Lower leg skin (tissue), 2 donors: ENCODE measurements around the gene SIPA1.

DNA sequence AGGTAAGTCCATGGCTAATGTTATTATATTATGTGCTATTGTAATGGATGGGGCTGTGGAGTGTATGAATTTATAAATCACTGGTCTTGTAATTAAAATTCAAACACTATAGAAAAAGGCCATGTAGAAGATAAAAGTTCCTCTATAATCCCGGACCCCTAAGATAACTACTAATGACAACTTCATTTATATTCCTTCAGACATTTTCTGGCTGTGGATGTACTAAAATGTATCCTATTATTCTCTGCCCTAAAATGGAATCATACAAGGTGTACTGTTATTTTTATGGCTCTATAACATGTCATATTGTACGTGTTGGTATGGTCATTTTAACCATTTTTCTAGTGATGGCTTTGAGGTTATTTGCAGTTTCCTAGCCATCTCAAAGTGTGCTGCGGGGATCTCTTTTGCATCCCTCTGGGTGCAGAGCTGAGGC lies 48.7 kb downstream of the FRMD8 start:
- PRO-cap = no peak
- RAMPAGE, long total RNA, 2 experiments = no peak in any of the 2 experiments

DNA sequence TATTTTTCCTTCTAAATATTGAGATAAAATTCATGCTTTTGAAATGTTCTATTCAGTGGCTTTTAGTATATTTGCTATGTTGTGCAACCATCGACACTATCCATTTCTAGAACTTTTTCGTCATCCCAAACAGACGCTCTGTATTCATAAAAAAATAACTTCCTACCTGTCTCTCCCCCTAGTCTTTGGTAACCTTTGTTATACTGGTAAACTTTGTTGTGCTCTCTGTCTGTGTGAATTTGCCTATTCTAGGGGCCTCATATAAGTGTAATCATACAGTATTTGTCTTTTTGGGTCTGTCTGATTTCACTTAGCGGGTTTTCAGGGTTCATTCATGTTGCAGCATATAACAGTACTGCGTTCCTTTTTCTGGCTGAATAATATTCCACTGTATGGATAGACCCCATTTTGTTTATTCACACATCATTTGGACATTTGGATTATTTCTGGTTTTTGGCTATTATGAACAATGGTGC lies 52.0 kb downstream of the FRMD8 start:
- PRO-cap = no peak
- RAMPAGE, long total RNA, 2 experiments = no peak in any of the 2 experiments

DNA sequence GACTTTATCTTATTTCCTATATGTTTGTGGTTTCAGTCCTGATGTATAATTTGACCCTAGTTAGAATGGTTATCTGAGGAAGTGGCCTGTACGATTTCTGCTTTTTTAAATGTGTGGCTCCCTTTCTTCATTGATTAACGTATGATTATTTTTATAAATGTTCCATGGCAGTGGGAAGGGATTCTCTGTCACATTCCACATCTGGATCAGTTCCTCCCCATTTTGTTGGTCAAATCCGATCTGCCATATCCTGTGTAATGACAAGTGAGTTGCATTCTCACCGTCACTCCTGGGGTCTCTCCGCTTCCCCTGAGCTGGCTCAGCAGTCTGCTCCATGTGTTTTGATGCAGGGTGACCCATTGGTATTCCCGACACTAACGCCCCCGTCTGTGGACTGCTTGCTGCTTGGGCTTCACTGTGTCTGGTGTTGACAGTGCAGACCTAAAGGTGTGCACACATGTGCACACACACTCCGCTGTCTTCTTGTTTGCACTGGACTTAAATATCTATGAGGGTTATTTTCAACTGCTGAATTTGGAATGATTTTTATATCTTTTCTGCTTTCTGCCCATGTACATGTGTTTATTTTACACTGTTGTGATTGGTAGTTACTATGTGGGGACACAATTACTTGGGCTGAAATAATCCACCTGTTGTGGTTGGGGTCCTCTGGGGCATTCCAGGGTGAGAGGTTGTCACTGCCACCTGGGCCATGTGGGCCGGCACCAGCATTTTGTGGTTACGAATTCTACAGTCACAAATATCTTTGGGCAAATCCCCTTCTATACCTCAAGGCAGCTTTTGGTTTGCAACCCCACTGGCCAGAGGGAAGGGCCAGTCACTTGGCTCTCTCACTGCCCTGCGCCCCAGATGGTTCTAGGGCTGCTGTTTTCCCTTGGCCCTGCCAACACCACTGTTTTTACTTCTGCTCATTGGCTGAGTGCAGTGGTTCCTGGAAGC lies 56.7 kb downstream of the FRMD8 start:
- PRO-cap = no peak
- RAMPAGE, long total RNA, 2 experiments = no peak in any of the 2 experiments

DNA sequence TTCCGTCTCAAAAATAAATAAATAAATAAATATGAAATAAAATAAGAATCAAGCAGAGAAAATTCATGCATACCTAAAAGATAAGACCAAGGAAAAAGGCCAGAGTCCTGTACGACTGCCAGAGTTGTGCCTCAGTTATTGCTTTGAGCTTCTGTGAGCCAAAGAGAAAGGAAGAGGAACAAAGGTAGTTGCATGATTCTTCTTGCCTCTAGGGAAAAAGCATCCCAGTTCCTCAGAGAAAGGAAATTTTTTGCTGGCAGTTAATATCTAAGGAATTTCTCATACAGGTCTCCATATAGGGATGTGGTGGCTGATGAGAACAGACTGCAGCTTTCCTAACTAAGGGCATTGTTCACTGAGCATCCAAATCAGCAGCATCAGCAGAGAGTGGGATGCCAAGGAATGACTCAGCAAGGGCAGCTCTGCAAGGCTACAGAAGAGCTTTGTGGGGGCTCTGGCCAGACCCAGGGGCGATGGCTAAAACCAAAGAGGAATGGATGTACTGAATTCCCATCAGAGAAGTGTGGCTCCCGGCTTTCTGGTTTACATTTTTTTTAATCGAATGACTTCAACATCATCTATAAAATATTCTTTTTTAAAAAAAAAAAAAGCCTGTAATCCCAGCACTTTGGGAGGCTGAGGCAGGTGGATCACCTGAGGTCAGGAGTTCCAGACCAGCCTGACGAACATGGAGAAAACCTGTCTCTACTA lies 43.3 kb upstream of the SCYL1 start:
- PRO-cap = no peak
- RAMPAGE, long total RNA, 2 experiments = no peak in any of the 2 experiments

DNA sequence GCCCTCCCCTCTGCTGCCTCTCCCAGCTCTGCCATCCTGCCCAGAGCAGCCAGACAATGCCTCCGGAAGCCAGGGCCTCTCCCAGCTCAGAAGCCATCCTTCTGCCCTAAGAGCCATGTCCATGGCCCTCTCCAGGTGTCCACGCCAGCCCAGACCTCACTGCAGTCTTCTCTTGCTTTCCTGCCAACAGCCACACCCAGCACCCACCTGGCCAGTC lies 34.5 kb upstream of the SCYL1 start:
- PRO-cap = no peak
- RAMPAGE, long total RNA, 2 experiments = no peak in any of the 2 experiments

- PRO-cap = no peak
- RAMPAGE, long total RNA, 2 experiments = no peak in any of the 2 experiments
These were observed 769 bp upstream of the LTBP3 start for GRCh38 chr11:65558823-65559433.

- PRO-cap = no peak
- RAMPAGE, long total RNA, 2 experiments = no peak in any of the 2 experiments
These were observed 698 bp downstream of the PCNX3 start for GRCh38 chr11:65615905-65617043.

DNA sequence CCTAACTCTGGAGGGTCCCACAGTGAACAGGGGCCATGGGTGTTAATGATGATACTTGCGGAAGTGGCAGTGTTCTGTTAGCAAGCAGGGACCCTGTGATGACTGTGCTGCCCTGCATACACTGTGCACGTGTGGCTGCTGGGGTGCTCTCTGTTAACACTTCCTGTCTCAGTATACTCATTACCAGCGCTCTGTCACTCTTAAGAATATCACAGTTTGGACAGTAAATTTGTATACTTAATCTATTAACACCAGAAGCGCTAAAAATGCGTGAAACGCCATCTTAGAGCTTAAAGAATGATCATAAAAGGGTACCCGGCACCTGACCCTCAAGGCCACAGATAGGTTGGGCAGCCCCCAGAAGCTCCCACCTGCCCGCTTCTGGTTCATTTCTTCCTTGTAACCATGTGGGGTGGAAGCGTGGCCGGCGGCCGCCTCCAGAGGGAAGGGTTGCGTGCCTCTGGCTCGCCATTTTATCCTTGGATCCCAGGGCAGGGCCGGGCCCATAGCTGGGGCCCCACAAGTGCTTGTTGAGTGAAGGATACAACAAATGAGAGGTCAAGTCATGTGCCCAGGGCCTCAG lies 5.7 kb downstream of the PCNX3 start:
- PRO-cap = no peak
- RAMPAGE, long total RNA, 2 experiments = no peak in any of the 2 experiments

GRCh38 chr11:65637714-65638277 lies at the start of gene SIPA1:
SIPA1 (plus strand) TSS chr11:65638101.
- PRO-cap = bidirectional peak, plus-strand start at chr11:65638101, minus-strand start at chr11:65638010
- RAMPAGE, long total RNA, 2 experiments = no peak in any of the 2 experiments

DNA sequence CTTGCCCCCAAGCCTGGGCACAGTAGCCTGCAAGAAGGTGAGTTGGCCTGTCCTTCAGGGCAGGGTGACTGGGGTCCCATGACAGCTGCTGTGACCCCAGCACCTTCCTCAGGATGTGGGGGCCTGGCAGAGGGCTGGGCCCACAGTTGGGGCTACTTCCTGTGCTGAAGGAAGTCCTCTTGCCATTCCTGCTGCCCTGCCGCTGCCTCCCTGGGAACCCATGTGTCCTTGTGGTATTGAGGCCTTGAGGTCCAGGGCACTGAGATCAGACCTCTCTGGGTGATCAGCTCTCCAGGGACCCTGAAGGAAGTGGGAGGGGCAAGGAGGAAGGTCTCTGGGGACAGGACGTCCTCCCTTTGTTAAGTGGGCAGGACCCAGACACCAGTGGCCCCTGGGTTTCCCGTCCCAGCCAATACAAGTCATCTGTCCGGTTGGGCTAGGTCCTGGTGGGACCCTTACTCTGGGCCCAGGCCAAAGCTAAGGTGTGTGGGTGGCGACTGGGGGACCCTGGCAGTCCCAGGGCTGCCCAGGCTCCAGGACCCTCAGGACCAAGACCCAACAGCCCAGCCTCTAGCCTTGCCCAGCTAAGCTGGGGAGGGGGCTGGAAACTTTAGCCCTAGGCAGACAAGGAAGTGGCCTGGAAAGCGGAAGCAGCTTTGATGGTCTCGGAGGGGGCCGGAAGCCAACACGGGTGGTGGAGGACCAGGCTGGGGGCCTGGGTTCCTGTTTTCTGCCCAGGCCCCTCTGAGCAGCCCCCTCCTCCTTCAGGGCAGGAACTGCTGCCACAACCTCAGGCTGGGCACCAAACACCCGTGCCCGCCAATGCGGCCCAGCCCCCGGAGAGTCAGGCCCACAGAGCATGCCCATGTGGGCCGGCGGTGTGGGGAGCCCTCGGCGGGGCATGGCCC lies 2.4 kb downstream of the SIPA1 start:
- PRO-cap = no peak
- RAMPAGE, long total RNA, 2 experiments = no peak in any of the 2 experiments

- PRO-cap = no peak
- RAMPAGE, long total RNA, 2 experiments = no peak in any of the 2 experiments
These were observed 8.8 kb downstream of the RELA start for GRCh38 chr11:65653863-65654340.

DNA sequence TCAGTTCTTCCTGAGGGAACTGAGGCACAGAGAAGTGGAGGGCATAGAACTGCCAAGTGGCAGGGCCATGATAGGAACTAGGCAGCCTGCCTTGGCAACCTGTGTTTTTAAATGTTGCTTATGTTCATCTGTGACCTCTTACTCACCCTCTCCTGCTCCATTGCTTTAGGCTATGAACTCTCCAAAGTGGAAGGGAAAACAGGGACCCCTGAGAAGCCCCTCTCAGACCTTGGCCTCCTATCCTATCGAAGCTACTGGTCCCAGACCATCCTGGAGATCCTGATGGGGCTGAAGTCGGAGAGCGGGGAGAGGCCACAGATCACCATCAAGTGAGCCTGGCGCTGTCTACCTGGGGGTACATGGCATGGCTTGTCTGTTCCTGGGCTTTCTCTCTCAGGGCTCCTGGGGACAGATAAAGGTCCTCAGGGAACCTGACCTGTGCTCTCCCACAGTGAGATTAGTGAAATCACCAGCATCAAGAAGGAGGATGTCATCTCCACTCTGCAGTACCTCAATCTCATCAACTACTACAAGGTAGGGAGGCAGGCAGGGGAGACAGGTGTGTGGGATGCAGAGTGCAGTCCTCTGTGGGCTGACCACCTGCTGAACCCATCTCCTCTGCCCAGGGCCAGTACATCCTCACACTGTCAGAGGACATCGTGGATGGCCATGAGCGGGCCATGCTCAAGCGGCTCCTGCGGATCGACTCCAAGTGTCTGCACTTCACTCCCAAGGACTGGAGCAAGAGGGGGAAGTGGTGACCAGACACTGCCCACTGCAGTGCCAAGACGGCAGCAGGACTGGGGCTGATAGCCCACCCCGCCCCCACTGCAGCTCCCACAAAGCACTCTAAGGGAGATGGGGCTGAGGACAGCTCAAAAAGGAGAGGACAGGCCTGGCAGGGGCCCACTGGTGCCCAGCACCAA lies 1.9 kb downstream of the RNASEH2C start:
- PRO-cap = no peak
- RAMPAGE, long total RNA, 2 experiments = no peak in any of the 2 experiments

DNA sequence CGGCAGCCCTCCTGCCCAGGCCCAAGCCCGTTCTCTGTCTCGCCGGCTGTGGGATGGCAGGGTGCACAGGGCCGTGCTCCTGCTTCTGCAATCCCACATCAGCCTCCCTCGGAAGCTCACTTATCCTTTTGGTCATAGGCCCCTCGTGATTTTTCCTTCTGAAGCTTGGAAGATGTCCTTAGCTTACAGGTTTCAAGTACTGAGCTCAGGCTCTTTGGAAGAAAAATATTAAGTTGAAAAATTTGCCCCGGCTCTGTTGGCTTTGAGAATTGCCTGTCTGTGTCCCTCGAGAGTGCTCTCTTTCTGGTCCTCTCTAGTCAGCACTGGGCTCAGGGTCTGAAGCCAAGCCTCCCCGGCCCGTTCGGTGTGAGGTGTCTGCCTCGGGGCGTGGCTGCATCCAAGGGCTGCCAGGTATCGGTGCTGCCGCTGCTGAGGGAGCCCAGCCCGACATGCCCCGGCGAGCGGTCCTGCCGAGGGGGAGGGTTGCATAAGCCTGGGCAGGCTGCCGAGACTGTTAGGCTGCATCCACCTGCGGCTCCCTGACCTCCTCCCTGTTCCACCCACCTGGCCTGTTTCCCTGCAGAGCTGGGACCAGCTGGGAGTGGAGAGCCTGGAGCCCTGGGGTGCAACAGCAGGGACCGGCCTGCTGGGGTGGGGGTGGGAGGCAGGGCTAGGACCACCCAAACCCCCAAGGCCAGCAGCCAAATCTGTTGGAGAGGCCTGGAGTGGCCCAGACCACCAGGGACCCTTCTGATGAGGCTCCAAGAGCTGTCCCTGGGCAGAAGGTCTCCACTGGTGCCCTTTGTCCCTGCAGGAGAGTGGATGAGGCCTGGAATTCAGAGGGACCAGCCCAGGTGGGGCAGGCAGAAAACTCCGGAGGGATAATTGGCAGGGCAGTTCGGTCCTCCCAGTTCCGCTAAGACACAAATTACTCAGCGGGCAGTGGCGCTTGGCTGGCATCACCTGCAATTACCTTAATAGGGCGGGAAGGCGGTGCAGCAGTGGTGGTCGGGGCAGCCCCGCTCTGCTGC lies 6.3 kb downstream of the OVOL1 start:
- PRO-cap = no peak
- RAMPAGE, long total RNA, 2 experiments = no peak in any of the 2 experiments

- PRO-cap = unidirectional peak, minus-strand start at chr11:65818091; unidirectional peak, minus-strand start at chr11:65818235
- RAMPAGE, long total RNA, 2 experiments = no peak in any of the 2 experiments
These were observed 15.8 kb upstream of the SNX32 start for GRCh38 chr11:65817778-65818583.

DNA sequence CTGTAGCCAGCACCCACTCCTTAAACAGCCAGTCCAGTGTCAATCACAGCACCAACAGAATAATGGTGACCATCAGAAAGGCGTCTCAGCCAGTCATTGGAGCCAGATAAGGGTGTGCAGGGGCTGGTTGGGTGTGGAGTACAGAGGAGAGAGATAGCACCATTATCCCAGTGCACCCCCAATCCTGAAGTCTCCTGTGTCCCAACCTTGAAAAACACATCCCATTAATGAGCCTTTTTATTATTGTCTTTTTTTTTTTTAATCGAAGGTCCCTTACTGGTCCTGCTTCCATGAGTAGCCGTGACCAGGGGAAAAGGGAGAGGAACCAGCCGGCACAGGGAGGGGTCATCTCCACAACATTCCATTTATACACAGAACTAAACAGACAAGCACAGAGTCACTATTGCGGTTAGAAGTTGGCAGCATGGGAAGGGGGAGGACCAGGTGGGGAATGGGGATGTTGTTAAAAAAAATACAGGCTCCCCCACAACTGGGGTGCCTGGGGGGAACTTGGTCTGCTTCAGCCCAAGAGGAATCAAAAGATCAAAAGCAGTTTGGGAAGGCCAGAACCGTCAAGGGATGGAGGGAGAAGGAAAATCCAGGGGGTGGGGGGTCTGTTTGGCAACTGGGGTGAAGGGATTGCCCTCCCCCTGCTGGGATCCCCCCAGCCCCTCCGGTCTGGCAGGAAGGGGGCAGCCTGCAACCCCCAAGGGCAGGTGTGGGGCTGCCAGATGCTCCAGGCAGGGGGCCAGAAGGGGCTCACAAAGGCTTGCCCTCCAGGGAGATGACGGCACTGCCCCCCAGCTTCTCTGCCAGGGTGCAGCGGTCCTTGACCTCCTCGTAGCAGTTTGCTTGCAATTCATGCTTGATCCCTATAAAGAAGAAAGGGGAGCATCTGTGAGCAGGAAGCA lies 3.1 kb downstream of the CFL1 start:
- PRO-cap = no peak
- RAMPAGE, long total RNA, 2 experiments = no peak in any of the 2 experiments

GRCh38 chr11:65858886-65859891 lies 1.0 kb upstream of the MUS81 start:
- PRO-cap = bidirectional peak, plus-strand start at chr11:65859699, minus-strand start at chr11:65859455
- RAMPAGE, long total RNA, 2 experiments = no peak in any of the 2 experiments

DNA sequence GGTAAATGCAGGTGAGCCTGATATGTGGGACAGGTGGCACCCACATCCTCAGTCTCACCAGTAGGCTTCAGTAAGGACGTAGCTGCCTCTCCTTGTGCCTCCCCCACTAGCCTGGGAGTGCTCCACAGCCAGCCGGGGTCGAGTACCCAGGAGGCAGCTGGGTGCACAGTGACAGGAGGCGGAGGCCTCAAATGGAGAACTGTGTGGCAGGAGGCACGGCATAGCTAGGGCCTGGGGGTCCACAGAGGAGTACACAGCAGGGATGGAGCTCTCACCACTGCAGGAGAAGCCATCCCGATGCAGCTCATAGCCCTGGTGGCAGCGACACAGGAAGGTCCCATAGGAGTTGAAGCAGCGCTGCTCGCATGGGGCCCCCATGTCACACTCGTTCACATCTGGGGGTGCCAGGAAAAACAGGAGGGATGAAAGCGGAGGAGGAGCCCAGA lies 3.0 kb downstream of the EFEMP2 start:
- PRO-cap = no peak
- RAMPAGE, long total RNA, 2 experiments = no peak in any of the 2 experiments

DNA sequence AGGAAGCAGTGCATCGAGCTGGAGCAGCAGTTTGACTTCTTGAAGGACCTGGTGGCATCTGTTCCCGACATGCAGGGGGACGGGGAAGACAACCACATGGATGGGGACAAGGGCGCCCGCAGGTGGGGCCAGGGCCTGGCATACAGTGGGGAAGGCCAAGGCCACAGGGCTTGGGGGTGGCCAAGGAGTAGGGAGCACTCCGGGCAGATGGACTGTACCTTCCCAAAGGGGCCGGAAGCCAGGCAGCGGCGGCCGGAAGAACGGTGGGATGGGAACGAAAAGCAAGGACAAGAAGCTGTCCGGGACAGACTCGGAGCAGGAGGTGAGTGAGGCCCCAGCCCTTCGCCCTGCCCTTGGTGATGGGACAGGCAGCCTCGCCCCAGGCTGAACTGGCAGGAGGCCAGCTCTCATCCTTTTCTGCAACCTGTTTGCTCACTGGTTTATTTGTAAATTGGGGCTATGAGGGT lies 1.1 kb downstream of the DRAP1 start:
- PRO-cap = no peak
- RAMPAGE, long total RNA, 2 experiments = no peak in any of the 2 experiments

DNA sequence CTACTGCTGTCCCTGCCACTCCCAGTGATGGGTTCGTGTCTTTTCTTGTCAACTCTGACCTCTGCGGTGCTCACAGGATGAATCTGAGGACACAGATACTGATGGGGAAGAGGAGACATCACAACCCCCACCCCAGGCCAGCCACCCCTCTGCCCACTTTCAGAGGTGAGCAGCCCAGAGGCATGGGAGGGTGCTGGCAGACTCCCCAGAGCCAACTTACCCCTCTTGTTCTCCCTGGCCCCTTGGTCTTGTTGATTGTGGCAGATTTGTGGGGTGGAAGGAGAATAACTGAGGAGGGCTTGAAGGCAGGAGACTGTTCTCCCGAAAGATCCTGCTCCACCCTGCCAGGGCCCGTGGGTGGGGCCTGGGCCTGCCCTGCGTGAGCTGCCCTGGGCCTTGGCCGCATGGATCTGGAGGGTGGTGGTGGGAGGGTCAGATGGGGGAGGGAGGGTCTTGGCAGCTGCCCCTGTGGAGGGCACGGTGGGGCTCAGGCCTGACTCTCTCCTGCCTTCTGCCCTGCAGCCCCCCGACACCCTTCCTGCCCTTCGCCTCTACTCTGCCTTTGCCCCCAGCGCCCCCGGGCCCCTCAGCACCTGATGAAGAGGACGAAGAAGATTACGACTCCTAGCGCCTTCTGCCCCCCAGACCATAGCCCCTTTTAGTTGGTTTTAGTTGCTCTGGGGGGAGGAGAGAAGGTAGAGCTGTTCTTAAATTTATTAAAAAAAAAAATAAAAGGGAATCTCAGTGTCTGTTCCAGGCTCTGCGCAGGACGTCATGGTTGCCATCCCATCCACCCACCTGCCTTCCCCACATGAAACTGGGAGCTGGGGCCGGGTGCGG lies 1.8 kb downstream of the DRAP1 start:
- PRO-cap = no peak
- RAMPAGE, long total RNA, 2 experiments = no peak in any of the 2 experiments

GRCh38 chr11:66052578-66053089 lies 470 bp downstream of the SF3B2 start:
- PRO-cap = no peak
- RAMPAGE, long total RNA, 2 experiments = no peak in any of the 2 experiments